CMK (cell line): Measurements from ENCODE around the genes SLC25A36, ZBTB38 and PCOLCE2.

GRCh38 chr3:139491268-139491721, 15.0 kb upstream of the RBP2 start:
- RRBS: no CpG with 5 or more reads among the region's 1 CpG

DNA sequence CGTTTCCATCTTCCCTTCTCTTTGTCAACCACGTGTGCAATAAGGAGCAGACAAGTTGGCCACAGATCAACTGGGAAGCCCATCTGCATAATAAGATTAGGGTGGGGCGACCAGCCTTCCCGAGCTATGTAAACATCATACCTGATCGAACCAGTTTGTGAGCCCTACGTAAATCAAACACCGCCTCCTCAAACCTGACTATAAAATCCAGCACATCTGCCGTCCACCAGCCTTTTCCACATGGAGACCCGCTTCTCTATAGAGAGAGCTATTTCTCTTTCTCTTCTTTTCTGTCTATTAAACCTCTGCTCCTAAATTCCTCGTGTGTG, 37.2 kb downstream of the TRIM42 start:
- RRBS: no CpG with 5 or more reads among the region's 10 CpGs

DNA sequence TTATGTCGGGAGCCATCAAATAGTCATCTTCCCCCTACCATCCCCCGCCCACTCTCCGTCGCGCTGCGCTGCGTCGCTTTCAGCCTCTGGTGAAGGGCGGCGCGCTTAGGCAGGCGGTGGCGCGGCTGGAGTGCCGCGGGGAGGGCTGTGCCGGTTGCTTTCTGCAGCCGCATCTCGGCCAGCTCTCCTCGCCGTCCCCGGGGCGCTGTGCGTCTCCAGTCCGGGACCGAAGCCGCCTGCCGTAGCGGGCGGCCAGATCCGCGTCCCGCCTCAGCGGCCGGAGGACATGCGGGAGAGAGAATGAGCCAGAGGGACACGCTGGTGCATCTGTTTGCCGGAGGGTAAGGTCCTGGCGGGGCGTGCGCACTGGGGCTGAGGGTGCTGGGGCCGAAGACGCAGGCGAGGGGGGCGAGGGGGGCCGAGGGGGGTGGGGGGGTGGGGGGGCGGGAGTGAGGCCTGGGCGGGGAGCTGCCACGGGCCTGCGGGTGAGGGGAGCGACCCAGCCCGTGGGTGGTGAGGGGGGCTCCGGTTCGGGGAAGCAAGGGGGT, at the start of gene SLC25A36:
TSS of gene SLC25A36 (plus strand) at position 82 of the 548 bp plus-strand sequence.
- RRBS: 1% methylated on average over 20 of the region's 54 CpGs

DNA sequence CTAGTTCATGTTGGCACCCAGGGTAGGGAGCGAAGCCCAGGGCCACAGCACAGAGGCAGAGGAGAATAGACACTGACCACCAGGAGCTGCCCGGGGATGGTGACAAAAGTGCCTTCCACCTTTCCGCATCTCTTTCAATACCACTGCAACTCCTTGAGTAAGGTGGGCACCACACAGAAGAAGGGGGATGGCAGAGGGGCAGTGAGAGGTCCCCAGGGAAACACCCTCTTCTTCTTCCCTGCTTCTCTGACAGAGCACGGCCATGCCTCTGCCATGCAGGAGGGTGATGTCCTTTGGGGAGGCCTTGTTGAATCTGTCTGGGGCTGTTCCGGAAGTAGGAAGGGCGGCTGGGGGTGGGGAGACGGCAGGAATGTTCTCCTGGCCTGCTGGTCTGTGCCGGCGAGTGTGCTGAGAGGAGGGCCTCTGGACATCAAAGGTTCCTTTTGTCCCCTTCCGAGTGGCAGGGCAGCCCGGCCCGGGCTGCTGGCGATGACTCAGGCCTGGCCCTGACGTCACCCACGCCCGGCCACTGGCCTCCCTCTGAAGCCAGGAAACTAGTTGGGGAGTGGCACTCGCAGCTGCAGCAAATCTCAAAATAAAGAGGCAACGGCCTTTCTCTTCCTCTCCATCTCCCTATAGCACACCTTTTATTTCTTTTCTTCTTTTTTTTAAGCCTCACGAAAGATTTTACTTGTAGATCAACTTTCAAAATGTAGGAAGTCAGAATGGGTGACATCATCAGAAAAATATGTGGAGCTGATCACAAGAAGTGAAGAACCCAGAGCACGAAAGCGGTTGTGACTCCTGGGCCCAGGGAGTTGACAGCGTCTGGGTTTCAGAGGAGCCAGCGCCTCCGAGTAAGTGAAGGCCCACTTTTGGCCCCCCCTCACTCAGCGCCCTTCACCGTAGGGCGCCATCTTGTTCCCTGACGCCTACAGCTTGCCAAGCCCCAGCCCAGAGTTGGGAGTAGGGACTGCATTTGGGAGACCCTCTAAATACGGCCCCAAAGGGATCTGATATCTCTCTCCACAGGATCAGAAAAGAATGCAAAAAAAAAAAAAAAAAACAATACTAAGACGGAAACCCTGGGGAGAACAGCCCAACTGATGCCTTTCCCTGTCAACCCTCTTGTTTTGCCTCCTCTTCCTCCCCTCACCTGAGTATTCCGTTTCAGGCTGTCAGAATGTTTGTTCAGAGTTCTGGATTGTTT, at the start of gene ZBTB38:
TSS of gene ZBTB38 (plus strand) at position 557 of the 1,210 bp plus-strand sequence.
- RRBS: 2% methylated on average over 12 of the region's 31 CpGs

DNA sequence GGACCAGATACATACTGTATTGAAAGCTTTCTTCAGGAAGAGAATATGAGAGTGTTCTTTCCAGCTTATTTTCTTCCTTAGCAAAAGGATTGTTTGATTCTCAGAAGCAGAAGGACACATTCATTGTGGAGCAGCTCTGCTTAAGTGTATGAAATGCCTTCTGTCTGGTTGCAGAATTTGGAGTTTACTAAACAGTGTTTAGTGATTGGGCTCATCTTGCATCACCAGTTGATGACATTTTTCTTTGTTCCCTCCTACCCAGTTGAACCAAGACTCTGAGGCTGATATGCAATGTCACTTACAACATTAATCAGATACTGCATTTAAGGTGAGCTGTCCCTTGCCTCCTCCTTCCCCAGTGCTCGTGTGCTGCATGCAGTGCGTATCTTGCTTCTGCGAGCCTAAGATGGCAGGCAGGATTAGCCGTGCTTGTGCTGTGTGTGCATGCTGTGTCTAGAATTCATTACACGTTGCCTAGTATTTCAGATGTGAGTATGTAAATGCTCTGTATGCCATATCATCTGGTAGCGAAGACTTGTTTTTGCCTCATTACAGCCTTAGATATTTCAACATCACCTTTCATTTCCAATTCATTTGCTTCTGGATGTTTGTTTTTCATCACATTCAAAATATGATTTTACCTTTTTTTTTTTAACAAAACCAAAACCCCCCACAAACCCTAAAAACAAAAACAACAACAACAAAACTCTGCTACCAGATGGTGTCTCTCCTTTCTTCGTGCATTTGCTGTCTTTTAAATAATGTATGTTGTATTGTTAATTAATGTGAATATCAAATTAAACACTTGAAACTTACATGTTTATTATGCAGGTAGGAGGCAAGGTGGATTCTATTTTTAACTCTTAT, 18.5 kb downstream of the ZBTB38 start:
- RRBS: no CpG with 5 or more reads among the region's 7 CpGs

DNA sequence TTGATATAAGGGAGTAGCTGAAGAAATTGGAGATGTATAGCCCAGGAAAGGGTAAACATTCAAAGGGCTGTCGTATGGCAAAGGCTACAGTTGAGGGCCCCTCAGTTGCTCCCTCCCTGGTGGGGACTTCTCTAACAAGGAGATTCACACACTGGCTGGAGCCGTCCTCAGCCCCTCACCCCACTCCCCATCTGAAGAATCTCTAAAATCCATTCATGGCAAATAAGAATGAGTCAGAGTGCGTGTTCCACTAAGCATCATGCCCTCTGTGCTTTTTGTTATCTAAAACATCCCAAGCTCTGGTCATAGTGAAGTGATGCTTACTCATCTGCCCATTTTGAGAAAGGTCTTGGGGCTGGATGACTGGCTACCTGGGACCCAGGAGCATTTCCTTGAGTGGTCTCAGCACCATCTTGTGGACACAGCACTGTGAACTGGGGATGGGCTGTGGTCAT, 53.2 kb downstream of the ZBTB38 start:
- RRBS: no CpG with 5 or more reads among the region's 3 CpGs

GRCh38 chr3:141426418-141426879, 58.1 kb downstream of the ZBTB38 start:
- RRBS: no CpG with 5 or more reads among the region's 8 CpGs

DNA sequence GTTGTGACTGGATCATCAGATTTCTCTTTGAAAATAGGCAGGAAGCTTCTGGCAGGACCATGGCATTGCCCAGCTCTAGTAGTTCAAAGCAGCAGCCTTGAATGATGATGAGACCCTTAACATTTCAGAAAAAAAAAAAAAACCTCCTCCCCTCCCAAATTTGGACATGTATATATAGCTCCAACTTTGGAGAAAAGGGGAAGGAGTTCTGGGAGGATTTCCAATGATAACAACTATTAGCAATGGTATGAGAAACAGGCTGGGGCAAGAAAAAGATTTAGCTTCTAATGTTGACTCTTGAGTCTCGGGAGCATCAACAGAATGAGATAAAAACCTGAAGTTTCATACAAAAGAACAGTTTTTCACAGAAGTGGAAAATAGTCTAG, 44.9 kb upstream of the RASA2 start:
- RRBS: no CpG with 5 or more reads among the region's 1 CpG

DNA sequence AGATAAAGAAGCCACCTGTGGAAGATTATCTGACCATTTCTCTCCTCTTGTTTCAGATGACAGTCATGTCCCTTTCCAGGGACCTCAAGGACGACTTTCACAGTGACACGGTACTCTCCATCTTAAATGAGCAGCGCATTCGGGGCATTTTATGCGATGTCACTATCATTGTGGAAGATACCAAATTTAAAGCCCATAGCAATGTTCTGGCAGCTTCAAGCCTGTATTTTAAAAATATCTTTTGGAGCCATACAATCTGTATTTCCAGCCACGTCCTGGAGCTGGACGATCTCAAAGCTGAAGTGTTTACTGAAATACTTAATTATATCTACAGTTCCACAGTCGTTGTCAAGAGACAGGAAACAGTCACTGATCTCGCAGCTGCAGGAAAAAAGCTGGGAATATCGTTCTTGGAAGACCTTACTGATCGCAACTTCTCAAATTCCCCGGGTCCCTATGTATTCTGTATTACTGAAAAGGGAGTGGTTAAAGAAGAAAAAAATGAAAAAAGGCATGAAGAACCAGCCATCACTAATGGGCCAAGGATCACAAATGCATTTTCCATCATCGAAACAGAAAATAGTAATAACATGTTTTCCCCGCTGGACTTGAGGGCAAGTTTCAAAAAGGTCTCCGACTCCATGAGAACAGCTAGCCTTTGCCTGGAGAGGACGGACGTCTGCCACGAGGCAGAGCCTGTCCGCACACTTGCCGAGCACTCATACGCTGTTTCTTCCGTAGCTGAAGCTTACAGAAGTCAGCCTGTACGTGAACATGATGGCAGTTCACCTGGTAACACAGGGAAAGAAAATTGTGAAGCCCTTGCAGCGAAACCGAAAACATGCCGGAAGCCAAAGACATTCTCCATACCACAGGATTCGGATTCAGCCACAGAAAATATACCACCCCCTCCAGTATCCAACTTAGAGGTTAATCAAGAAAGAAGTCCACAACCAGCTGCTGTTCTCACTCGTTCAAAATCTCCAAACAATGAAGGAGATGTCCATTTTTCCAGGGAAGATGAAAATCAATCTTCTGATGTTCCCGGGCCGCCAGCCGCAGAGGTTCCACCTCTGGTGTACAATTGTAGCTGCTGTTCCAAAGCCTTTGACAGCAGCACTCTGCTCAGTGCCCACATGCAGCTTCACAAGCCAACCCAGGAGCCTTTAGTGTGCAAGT, 44.1 kb upstream of the RASA2 start:
- RRBS: no CpG with 5 or more reads among the region's 31 CpGs

- RRBS: 77% methylated on average over 11 of the region's 31 CpGs
These were observed 78.0 kb upstream of the RNF7 start for GRCh38 chr3:141660150-141660485.

DNA sequence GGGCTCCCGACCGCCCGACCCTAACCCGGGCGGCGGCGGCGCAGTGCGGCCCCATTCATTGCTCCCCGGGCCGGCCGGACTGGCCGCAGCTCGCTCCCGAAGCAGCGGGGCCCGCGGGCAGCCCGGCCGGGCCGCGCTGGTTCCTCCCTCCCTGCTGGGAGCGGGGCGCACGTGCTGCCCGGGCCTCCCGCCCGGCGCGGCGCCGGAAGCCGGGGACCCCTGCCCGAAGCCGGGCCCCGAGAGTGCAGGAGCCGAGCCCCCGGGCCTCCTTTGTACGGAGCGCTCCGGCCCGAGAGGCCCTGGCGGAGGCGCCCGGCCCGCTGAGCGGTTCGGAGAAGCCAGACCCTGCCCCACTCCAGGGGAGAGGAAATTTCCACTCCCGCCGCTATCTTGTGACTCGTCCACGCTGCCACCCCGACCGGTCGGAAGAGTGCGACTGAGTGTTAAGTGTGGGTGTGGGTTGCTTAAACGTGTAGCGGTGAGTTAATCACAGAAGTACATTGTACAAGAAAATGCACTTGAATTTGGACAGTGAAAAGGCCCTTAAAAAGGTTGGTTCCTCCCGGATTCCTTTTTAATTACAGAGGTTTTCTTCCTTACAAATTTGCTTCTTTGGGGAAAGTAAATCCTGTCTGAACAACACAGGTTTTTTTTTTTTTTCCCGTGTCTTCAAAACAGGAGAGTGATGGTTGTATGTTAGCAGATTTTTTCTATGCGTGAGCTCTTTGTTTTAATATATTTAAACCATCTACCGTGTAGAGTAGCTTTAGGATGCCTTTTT, 759 bp downstream of the ATP1B3 start:
- RRBS: 2% methylated on average over 30 of the region's 62 CpGs

DNA sequence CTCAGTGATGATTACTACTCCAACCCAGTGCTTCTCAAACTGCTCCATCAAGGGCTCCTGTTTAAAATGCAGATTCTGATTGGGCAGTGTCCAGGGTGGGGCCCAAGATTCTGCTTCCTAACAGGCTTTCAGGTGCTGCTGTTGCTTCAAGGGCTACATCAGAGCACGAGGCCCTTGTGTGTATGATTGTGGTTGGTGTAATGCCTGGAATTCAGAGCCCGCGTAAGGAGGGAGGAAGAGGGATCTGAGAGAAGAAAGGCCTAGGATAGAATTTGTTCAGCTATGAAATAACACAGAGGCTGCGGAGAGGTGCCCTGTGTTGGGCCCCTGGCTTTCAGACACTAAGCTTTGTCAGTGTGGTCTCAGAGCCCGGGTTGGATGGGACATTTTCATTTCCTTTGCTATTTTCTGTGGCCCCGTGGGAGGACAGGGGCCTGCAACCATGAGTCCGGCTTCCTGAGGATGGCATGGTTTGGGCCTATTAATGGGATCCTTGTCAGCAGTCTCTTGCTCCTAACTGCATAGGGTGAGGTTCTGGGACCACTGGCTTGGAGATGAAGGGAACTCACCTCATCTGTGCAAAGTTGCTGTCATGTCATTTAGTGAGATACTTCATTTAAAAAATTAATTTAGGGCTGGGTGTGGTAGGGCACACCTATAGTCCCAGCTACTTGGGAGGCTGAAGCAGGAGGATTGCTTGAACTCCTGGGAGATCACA, 53.1 kb downstream of the ATP1B3 start:
- RRBS: 75% methylated on average over 3 of the region's 7 CpGs

DNA sequence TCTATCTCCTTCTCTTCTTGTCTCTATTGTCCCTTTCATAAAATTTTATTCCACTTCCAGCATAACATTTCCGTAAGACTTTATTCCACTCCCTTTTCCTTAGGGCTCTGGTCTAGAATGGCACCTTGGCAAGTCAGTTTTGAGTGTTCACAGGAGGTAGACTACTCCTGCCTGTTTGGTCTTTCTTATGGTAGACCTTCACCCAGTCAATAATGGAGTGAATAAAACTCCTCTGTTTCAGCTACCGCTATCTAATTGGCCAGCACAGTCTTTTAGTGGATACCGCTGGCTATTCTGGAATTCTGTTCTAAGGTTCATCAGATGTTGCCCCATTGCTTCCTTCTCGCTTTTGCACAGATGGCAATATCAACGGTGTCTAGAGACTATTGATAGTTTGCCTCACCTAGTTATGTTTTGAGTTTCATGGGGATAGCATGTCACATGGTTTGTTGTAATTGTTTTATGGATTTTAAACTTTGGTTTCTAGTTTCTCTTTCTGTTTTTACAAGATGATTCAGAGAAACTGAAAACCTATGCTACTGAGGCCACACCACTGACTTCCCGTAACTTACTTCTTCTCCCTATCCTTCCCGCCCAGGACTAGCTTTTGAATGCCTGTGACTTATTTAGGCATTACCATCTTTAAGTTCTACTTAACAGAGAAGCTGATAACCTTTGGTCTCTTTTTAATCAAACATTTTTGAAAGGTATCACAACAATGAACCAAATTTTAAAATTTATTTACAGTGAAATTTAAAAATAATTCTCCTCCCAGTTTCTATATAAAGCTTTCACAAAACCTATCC, 2.0 kb downstream of the XRN1 start:
- RRBS: no CpG with 5 or more reads among the region's 7 CpGs

GRCh38 chr3:142596565-142596757, 268 bp downstream of the PLS1 start:
- RRBS: under 1% methylated on average over 9 of the region's 20 CpGs

DNA sequence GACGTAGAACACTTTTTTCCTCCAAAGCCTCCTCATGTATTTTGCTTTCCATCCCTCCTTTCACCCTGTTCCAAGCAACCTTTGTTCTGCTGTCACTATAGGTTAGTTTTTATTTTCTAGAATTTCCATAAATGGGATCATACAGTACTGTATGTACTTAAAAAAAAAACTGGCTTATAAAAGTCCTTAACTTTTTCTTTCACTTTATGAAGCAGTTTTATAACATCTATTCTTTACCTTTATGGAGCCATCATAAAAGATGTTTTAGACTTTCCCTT, 26.1 kb downstream of the PLS1 start:
- RRBS: no CpG with 5 or more reads among the region's 1 CpG

- RRBS: 88% methylated on average over 5 of the region's 28 CpGs
These were observed 966 bp downstream of the TRPC1 start for GRCh38 chr3:142724765-142725234.

- RRBS: no CpG with 5 or more reads among the region's 7 CpGs
These were observed 25.8 kb downstream of the PCOLCE2 start for GRCh38 chr3:142862786-142863846.

- RRBS: 14% methylated on average over 47 of the region's 94 CpGs
These were observed at the start of gene PCOLCE2 for GRCh38 chr3:142888480-142889627. PCOLCE2 (minus strand) TSS chr3:142889083.

GRCh38 chr3:144031734-144032473, 60.3 kb downstream of the DIPK2A start:
- RRBS: no CpG with 5 or more reads among the region's 7 CpGs